ENCODE measurements around the gene BDH1.

- PRO-cap, 6 experiments: no peak in any of the 6 experiments
- RAMPAGE, long total RNA, 2 experiments: no peak in any of the 2 experiments
- RRBS: 21% methylated on average over 11 of the region's 47 CpGs
Measured at GRCh38 chr3:197023083-197024274, 6.1 kb downstream of the MELTF start.

GRCh38 chr3:197060182-197060468 is 30.5 kb upstream of the MELTF start:
- PRO-cap, 6 experiments: no peak in any of the 6 experiments
- RAMPAGE, long total RNA, 2 experiments: no peak in any of the 2 experiments
- RRBS: no CpG with 5 or more reads among the region's 5 CpGs

GRCh38 chr3:197062988-197063710 is 33.5 kb upstream of the MELTF start:
- PRO-cap, 6 experiments: no peak in any of the 6 experiments
- RAMPAGE, long total RNA, 2 experiments: no peak in any of the 2 experiments
- RRBS: no CpG with 5 or more reads among the region's 1 CpG

DNA sequence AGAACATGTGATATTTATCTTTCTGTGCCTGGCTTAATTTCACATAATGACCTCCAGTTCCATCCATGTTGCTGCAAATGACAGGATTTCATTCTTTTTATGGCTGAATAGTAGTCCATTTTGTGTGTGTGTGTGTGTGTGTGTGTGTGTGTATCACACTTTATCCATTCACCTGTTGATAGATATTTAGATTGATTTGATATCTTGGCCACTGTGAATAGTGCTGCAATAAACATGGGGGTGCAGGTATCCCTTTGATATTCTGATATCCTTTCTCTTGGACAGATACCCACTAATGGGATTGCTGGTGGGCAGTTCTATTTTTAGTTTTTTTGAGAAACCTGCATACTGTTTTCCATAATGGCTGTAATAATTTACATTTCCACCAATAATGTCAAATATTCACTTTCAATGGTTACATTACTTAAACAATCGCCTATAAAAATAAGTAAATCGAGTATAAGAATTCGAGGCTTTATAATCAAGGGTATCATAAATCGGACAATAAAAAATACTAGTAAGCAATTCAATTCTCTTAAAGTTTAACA is 18.1 kb downstream of the DLG1 start:
- PRO-cap, 6 experiments: no peak in any of the 6 experiments
- RAMPAGE, long total RNA, 2 experiments: no peak in any of the 2 experiments
- RRBS: no CpG with 5 or more reads among the region's 4 CpGs

- PRO-cap, 6 experiments: no peak in any of the 6 experiments
- RAMPAGE, long total RNA, 2 experiments: no peak in any of the 2 experiments
- RRBS: 60% methylated on average over 6 of the region's 27 CpGs
Measured at GRCh38 chr3:197394433-197395423, 96.3 kb upstream of the DLG1 start.

DNA sequence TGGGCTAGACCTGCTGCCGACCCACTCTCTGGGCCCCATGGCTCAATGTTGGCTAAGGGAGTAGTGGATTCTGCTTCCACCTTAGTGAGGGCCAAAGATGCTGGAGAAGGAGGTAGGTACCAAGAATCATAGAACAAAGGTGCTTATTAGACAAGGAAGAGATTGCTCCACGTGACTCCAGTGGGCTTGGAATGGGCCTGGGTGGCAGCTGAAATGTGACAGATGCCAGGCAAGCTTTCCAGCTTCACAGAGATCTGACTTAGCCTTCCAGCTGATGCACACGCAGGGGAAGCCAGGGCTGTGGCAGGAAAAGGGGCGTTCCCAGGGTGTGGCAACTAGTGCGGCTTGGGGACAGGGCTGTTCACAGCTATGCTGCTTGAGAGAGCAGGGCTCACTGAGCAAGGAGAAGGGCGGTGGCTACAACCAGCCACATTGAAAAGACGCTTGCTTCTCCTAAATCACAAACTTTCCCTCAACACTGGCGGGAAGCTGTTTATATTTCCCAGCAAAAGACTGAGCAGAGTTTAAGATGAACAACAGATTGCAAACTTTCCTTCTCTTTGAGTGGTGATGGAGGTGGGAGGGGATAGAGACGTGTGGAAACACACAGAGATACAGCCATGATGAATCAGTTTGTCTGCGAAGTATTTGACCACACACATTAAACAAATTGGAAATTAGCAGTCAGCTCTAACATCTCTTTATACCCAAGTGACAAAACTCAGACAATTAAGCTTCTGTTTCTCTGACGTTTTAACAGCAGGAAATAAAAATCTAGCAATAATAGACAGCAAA is 127.6 kb downstream of the BDH1 start:
- PRO-cap, 6 experiments: peak in 4 of 6 experiments; most common plus-strand start position 380 of the sequence (in 3); most common minus-strand start position 261 of the sequence (in 1)
- RAMPAGE, long total RNA, 2 experiments: no peak in any of the 2 experiments
- RRBS: no CpG with 5 or more reads among the region's 11 CpGs

DNA sequence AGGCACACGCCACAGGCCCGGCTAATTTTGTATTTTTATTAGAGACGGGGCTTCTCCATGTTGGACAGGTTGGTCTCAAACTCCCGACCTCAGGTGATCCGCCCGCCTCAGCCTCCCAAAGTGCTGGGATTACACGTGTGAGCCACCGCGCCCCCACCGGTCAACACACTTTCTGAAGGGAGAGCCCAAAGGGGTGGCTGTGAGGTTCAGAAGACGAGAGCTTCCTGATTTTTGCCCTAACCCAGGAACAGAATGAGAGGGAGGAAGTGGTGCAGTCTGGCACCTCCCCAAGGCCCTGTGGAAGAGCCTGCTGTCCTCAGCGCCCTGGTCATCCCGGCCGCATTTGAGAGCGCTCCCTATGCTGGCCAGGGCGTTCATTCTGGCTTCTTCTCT is 13.1 kb downstream of the BDH1 start:
- PRO-cap, 6 experiments: no peak in any of the 6 experiments
- RAMPAGE, long total RNA, 2 experiments: no peak in any of the 2 experiments
- RRBS: no CpG with 5 or more reads among the region's 16 CpGs

DNA sequence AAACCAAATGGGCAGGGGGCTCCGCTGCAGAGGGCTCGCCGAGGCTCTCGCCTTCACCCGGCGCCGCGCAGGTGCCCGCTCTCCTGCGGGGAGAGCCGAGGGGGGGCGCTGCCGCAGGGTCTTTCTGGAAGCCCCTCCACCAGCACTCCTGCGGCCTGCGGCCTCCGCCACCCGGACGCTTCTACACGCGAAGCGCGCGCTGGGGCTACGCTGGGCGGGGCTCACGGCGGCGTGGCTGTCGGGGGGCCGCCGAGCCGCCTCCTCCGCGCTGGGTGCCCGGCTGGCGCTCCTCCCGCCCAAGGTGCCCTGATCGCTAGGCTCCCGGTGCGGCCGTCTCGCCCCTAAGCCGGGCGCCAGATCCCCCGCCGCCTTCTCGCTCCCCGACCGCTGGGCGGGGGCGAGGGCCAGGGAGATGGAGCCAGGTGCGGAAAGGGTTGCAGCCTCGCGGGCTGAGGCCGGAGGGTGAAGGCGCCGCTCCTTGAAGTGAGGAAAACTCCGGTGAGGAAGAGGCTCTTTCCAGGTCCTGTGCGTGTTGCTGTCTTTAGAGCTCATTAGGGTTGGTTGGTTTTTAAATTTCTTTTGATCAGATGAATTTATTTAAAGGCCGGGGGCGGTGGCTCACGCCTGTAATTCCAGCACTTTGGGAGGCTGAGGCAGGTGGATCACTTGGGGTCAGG is at the start of gene BDH1:
Gene BDH1 (minus strand): TSS at position 185 of the 677 bp plus-strand sequence.
- PRO-cap, 6 experiments: peak in 6 of 6 experiments; most common plus-strand start position 304 of the sequence (in 2); most common minus-strand start position 183 of the sequence (in 6)
- RAMPAGE, long total RNA, 2 experiments: start-site peak on the minus strand in 1 of 2 experiments, centred at position 177 of the sequence, 363 reads per replicate
- RRBS: 1% methylated on average over 40 of the region's 62 CpGs

GRCh38 chr3:197601078-197601787 is 45.5 kb upstream of the BDH1 start:
- PRO-cap, 6 experiments: peak in 1 of 6 experiments; most common minus-strand start chr3:197601343 (in 1)
- RAMPAGE, long total RNA, 2 experiments: no peak in any of the 2 experiments
- RRBS: no CpG with 5 or more reads among the region's 14 CpGs

GRCh38 chr3:197627602-197628579 is 72.1 kb upstream of the BDH1 start:
- PRO-cap, 6 experiments: peak in 6 of 6 experiments; most common plus-strand start chr3:197627964 (in 3); most common minus-strand start chr3:197627852 (in 4)
- RAMPAGE, long total RNA, 2 experiments: start-site peak on the minus strand in 2 of 2 experiments, at chr3:197627845-197627893 at its widest, 375 to 601 reads per replicate
- RRBS: under 1% methylated on average over 3 of the region's 96 CpGs

DNA sequence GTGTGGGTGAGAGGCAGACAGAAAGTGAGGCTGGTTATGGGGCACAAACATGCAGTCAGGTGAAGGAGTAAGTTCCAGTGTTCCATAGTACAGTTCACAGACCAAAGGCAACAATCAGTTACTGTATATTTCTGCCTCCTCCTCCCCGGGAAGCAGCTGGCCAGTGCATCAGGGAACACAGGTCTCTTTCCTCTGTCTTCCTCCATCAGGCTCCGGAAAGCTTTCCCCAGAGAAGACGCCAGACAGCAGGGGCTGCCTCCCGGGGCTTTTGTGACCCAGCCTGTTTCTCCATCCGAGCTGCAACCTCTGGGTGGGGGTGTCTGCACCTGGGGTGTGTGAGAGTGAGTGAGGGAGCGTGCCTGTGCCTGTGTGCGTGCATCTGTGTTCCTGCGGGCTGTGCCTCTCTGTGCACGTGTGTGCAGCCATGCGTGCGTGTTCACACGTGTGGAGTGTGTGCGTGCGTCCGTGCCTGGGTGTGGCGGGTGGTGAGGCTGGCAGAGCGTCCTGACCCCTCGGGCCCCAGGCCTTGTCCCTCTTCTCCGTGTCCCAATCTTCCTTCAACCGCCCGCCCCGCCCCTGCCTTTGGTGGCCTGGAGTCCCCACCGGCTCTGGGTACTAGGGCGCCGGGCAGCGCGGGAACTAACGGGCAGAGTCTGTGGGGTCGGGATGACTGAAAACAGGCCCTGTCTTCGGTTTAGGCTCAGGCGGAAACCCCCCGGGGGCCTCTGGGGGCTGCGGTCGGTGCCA is 72.1 kb downstream of the RUBCN start:
- PRO-cap, 6 experiments: no peak in any of the 6 experiments
- RAMPAGE, long total RNA, 2 experiments: no peak in any of the 2 experiments
- RRBS: no CpG with 5 or more reads among the region's 34 CpGs

DNA sequence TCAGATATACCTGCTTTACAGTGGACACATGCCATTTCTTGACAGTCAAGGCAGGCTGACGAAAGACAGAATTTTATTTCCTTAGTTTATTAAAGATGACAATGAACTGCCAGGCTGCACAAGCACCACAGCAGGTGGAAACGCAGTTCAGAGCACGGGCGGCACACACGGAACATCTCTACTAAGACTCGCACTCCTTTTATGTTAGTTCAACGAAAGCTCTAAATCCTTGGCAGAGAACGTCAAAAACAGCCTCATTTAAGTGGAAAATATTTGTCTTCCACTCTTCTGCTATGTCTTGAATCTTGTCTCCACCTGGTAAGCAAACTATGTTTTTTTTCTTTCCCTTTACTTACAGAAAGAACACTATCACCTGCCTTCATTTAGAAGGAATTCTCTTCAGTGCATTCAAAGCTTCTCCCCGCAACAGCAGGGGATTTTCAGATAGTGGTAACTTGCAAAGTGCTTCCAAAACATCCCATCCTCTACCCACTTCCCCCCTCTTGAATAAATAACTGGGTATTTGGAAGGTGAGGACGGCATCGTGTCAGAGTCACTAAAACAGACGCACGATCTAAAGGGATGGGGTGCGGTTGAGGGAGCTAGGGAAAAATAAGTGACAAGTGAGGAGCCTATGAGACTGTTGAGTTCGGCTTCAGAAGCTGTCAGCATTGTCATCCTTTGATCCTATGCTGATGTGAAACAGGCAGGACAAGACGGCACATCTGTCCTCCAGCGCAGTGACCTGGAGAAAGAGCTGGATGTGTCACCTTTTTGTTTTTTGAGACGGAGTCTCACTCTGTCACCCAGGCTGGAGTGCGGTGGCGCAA is 64.6 kb downstream of the RUBCN start:
- PRO-cap, 6 experiments: no peak in any of the 6 experiments
- RAMPAGE, long total RNA, 2 experiments: no peak in any of the 2 experiments
- RRBS: no CpG with 5 or more reads among the region's 20 CpGs

DNA sequence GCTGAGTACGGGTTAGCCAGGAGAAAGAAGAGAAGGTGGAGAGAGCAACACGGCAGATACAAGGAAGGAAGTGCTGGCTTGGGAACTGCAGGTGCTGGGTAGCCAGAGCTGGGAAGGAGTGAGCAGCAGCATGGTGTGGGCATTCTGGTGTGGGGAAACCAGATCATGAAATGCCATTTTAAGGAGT is 639 bp upstream of the RUBCN start:
- PRO-cap, 6 experiments: no peak in any of the 6 experiments
- RAMPAGE, long total RNA, 2 experiments: no peak in any of the 2 experiments
- RRBS: no CpG with 5 or more reads among the region's 2 CpGs

- PRO-cap, 6 experiments: peak in 6 of 6 experiments; most common plus-strand start chr3:197750750 (in 6); most common minus-strand start chr3:197750850 (in 5)
- RAMPAGE, long total RNA, 2 experiments: no peak in any of the 2 experiments
- RRBS: no CpG with 5 or more reads among the region's 38 CpGs
Measured at GRCh38 chr3:197750550-197751209, 997 bp downstream of the FYTTD1 start.

DNA sequence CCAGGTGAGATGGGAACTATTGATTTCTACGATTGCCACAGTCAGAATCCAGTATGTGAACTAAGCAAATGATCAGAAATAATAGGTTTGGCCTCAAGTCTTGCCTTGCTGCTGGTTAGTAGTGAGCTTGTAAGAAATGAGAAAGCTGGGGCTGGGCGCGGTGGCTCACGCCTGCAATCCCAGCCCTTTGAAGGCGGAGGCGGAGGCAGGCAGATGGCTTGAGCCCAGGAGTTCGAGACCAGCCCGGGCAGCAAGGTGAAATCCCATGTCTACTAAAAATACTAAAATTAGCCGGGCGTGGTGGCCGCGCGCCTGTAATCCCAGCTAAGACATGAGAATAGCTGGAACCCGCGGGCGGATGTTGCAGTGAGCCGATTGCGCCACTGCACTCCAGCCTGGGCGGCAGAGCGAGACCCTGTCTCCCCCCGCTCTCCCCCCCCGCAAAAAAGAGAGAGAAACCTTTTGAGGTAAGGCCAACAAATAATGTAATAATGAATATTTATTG is 1.6 kb downstream of the FYTTD1 start:
- PRO-cap, 6 experiments: peak in 5 of 6 experiments; most common plus-strand start position 127 of the sequence (in 1); most common minus-strand start position 333 of the sequence (in 4)
- RAMPAGE, long total RNA, 2 experiments: no peak in any of the 2 experiments
- RRBS: no CpG with 5 or more reads among the region's 22 CpGs

DNA sequence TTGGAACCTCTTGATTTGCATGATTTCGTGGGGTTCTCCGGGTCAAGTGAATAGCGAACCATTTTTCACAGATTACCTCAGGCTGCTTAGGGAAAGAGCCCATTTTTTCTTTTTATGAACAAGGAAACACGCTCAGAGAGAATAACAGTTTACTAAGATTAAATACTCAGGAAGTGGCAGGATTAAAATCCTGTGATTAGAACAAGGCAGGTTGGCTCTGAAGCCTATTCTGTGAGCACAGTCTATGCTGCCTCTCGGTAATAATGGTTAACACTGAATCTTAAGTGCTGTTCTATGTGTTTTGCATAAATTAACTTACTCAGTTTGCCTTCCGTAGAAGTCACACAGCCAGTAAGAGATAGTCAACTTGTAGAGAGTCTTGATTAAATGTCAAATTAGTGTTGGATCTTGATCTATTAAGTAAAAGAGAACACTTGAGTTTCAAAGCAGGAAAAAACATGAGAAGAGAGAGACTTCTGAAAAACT is 59.9 kb downstream of the LRCH3 start:
- PRO-cap, 6 experiments: no peak in any of the 6 experiments
- RAMPAGE, long total RNA, 2 experiments: no peak in any of the 2 experiments
- RRBS: no CpG with 5 or more reads among the region's 6 CpGs

- PRO-cap, 6 experiments: no peak in any of the 6 experiments
- RAMPAGE, long total RNA, 2 experiments: no peak in any of the 2 experiments
- RRBS: no CpG with 5 or more reads among the region's 11 CpGs
Measured at GRCh38 chr3:197854784-197855508, 63.9 kb downstream of the LRCH3 start.

DNA sequence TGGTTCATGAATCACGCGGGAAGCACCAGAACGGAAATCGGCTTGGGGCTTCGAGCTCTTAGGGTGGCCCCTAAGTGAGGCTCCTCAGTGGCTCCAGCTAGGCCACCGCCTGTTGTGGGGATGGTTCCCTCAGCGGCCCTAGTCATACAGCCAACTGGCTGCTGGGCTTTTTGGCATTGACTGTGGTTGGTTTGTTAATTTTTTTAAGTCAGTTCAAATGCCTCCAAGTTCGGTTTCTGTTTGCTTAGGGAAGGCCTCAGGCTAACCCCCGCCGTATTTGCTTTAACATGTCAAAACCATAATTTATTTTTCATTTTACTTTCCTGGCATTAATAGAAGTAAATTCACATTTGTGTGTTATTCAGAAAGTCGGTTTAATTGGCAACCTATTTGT is 198.1 kb downstream of the LMLN start:
- PRO-cap, 6 experiments: no peak in any of the 6 experiments
- RAMPAGE, long total RNA, 2 experiments: no peak in any of the 2 experiments
- RRBS: no CpG with 5 or more reads among the region's 11 CpGs